Metastatic Breast Carcinoma in the Brain (tissue), 10 donors: ENCODE measurements around the genes ANKRD7 and LMOD2.

DNA sequence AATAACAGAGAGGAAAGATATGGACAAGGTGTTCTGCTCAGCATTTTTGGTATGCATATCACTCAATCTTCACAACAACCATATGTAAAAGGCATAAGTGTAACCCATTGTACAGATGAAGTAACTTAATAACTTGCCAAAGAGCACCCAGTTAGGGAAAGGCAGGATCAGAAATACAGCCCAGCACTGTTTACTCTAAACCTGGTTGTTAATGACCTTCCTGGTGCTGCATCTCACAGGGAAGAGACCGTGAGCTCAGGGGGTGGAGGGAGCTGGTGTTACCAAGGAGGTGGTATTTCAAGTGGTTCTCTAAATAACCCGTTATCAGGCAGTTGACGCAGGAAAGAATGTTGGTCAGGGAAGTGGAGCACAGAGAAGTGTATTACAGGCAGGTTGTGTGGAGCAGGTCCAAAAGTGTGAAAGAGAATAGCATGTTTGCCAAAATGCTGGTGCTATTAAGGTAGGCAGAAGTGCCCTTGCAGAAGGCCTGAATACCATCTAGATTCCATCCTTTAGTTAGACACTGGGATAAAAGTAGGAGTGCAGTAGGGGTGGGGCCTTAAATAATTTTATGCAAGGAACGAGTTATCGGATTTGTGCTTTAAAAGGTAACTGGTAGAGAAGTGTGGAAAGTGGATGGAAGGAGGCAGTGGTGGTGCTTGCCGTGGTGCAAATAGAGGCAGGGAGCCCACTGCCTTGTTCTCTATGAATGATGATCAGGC is 4.3 kb upstream of the ST7 start:
- PRO-cap, 10 experiments, result no peak in any of the 10 experiments

DNA sequence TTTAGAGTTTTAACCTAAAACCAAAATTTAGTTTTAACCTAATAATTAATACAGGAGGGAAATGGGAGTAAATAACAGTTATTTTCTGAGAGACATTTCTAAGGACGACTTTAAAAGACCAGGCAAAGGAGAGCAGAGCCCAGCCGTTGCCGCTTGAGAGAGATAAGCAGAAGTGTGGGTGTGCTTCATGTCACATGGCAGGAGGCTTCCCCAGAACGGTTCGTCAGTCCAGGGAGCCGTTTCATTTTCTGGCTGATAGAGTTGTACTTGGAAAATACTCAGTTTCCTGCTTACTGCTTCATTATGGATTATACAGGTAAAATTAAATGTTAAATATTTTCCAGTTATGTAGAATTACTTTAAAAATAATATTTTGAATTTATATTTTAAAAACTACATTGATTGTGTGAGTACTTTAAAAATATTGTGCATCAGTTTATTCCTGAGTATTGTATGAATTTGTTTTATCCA is 61.4 kb downstream of the ST7 start:
- PRO-cap, 10 experiments, result peak in 6 of 10 experiments; most common plus-strand start position 213 of the sequence (in 6)

DNA sequence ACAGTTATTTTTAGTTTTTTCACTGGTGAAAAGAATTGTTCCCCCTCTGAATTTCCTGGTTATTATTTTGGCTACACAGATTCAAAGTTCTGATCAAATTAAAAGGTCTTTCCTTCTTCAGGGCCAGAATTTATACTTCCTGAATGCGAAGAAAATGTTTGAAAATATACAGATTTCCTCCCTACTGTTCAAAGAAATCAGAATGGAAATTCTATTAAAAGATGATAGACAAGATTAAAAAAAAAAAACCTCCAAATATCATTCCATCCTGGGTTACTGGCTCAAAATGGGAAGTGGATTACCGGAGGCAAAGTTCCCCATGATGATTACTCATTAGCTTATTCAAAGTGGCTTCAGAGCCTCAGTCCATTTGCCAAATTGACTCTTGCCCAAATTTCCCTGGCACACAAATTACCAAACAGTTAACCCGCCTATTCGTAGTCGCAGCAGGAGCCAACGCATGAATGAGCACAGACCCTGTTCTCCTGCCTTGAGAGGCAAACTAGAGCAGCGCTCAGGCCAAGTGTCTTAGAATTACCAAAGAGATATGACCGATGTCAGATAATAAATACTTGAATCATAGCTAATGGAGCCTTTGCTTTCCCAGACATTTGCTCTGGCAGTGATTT is 65.1 kb downstream of the CTTNBP2 start:
- PRO-cap, 10 experiments, result peak in 1 of 10 experiments; most common plus-strand start position 438 of the sequence (in 1); most common minus-strand start position 466 of the sequence (in 1)

- PRO-cap, 10 experiments, result peak in 1 of 10 experiments; most common plus-strand start chr7:117999870 (in 1)
These were observed 126.5 kb upstream of the CTTNBP2 start for GRCh38 chr7:117999739-118000068.

DNA sequence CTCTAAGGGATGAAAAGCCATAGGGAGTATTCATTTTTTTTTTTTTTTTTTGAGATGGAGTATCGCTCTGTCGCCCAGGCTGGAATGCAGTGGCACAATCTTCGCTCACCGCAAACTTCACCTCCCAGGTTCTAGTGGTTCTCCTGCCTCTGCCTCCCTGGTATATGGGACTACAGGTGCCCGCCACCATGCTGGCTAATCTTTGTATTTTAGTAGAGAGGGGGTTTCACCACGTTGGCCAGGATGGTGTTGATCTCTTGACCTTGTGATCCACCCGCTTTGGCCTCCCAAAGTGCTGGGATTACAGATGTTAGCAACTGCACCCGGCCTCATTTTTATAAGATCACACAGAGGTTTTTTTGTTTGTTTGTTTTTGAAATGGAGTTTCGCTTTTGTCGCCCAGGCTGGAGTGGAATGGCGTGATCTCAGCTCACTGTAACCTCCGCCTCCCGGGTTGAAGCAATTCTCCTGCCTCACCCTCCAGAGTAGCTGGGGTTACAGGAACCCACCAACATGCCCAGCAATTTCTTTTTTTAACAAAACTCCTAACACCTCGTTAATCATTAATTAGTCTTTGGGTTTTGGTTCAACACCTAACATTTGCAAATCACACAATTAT is 1.6 kb upstream of the LSM8 start:
- PRO-cap, 10 experiments, result peak in 1 of 10 experiments; most common plus-strand start position 160 of the sequence (in 1); most common minus-strand start position 337 of the sequence (in 1)

DNA sequence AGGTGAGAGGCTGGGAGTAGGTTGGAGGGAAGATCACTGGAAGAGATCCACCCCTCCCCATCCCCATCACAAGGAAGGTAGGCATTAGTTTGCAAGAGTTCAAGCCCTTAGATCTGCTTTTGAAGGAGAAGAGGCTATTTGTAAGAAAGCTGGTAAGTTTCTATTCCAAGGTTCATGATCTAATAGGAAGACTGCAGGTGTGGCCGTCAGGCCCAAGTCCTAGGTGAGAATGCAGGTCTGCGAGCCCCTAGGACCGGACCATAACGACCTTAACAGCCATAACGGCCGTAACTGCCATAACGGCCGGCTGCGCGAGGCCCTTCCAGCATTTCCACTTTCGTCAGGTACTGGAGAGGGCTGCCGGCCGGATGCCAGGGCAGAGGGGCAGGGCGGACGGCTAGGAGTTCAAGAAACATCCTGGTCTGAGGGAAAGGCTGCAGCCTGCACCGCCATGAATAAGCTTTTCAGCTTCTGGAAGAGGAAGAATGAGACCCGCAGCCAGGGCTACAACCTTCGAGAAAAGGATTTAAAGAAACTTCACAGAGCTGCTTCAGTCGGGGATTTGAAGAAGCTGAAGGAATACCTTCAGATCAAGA is at the start of gene ANKRD7:
Gene ANKRD7, plus strand, starts transcription at position 325 of the 596 bp plus-strand sequence.
- PRO-cap, 10 experiments, result no peak in any of the 10 experiments

GRCh38 chr7:120989488-120990210 is 1.1 kb downstream of the CPED1 start:
- PRO-cap, 10 experiments, result peak in 2 of 10 experiments; most common plus-strand start chr7:120990100 (in 1); most common minus-strand start chr7:120989940 (in 2)

- PRO-cap, 10 experiments, result no peak in any of the 10 experiments
These were observed 32.3 kb downstream of the CPED1 start for GRCh38 chr7:121020579-121021420.

- PRO-cap, 10 experiments, result no peak in any of the 10 experiments
These were observed 74.2 kb downstream of the CPED1 start for GRCh38 chr7:121062525-121063376.

DNA sequence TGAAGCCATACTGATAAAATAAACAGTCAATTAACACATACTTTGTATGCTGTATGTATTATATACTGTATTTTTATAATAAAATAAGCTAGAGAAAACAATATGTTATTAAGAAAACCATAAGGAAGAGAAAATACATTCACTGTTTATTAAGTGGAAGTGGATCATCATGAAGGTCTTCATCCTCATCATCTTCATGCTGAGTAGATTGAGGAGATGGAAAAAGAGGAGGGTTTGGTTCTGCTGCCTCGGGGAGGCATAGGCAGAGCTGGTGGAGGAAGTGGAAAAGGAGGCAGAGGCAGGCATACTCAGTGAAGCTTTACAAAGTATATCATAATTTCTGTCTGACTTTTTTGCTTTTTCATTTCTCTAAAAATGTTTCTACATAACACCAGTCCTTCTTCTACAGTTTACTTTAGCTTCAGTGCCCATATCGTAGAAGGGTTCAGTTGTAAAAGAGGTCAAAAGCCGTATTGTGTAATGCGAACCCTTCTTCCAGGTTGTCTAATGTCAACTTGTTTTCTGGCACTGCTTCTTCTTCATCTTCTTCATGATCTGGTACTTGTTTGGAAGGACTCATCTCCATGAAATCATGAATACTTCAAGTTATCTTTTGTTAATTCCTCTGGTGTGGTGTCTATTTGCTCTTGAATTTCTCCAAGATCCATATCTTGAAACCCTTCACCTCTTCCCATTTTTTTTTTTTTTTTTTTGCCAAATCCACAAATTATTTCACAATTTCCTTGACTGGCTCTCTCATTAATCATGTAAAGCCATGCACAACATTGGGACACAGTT is 84.8 kb downstream of the CPED1 start:
- PRO-cap, 10 experiments, result no peak in any of the 10 experiments

DNA sequence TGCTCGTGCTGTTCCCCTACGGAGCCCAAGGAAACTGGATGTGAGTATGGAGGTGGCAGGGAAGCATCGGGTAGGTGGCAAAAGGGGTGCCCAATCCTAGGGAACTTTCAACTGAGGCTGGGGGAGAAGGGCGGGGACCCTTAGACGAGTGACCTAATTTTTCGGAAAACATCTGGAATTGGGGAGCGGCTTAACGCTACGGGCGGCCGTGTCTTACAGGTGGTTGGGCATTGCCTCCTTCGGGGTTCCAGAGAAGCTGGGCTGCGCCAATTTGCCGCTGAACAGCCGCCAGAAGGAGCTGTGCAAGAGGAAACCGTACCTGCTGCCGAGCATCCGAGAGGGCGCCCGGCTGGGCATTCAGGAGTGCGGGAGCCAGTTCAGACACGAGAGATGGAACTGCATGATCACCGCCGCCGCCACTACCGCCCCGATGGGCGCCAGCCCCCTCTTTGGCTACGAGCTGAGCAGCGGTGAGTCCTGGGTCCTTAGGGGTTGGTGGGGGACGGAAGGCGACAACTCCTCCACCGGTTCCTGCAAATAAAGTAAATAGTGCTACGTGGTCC is 629 bp downstream of the WNT16 start:
- PRO-cap, 10 experiments, result peak in 1 of 10 experiments; most common plus-strand start position 230 of the sequence (in 1)

GRCh38 chr7:121440717-121441516 is 44.8 kb upstream of the FAM3C start:
- PRO-cap, 10 experiments, result peak in 1 of 10 experiments; most common plus-strand start chr7:121441192 (in 1); most common minus-strand start chr7:121441060 (in 1)

GRCh38 chr7:122802997-122803790 is 83.1 kb downstream of the CADPS2 start:
- PRO-cap, 10 experiments, result no peak in any of the 10 experiments

DNA sequence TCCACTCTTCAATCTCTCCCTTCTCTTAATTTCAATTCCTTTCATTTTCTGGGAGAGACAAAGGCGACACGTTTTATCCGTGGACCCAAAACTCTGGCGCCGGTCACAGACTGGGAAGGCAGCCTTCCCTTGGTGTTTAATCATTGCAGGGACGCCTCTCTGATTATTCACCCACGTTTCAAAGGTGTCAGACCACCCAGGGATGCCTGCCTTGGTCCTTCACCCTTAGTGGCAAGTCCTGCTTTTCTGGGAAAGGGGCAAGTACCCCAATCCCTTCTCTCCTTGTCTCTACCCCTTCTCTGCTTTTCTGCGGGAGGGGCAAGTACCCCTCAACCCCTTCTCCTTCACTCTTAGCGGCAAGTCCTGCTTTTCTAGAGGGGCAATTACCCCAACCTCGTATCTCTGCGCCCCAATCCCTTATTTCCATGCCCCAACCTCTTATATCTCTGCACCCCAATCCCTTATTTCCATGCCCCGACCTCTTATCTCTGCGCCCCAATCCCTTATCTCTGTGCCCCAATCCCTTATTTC is 68.8 kb downstream of the CADPS2 start:
- PRO-cap, 10 experiments, result no peak in any of the 10 experiments

DNA sequence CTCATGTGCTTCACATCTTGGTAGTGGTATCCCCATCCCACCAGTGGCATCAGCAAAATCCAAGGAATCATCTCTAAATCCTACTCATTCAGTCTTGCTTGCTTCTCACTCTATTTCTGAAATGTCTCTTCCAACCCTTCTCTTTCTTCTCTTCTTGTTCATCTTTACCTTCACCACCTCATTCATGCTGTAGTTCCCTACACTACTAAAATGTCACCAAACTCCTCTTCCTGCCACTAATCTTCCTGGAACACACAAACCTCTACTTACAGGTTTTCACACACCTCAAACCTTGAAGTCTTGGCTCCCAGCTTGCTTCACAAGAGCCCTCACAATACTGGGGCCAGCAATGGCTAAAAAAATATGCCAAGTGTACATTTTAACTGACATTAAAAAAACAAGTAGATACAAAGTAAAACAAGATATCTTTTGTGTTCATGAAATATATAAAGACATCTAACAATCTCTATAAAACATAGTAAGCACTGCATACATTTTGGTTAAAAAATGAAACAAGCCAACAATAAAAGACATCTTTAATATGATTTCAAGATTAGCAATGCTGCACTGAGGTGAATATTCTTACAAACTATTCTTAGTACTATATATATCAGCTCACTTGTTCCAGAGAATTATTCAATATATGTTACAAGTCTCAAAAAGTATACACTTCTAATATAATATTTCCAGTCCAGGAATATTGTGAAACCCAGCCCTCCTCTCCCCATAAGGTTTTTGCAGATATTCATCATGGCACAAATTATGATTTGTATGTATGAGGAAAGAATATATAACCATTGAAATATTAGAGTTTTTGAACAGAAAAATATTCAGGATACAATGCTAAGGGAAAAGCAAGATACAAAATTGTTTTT is 29.7 kb downstream of the CADPS2 start:
- PRO-cap, 10 experiments, result no peak in any of the 10 experiments

DNA sequence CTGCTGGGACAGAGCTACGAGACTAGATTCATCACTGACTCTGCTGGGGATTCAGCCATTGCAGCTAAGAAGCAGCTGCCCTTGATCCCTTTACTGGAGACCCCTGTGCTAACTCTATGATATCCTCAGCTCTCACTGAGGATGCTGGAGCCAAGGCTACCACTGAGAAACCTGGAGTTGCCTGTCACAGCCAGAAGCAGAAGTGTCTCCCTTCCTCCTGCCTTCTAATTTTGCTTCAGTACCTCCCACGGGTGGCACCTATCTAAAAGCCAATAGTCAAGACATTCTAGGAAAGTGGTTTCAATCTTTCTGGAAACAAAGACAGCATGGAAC is 126.6 kb downstream of the IQUB start:
- PRO-cap, 10 experiments, result no peak in any of the 10 experiments

GRCh38 chr7:123431307-123431598 is 103.1 kb downstream of the IQUB start:
- PRO-cap, 10 experiments, result no peak in any of the 10 experiments

DNA sequence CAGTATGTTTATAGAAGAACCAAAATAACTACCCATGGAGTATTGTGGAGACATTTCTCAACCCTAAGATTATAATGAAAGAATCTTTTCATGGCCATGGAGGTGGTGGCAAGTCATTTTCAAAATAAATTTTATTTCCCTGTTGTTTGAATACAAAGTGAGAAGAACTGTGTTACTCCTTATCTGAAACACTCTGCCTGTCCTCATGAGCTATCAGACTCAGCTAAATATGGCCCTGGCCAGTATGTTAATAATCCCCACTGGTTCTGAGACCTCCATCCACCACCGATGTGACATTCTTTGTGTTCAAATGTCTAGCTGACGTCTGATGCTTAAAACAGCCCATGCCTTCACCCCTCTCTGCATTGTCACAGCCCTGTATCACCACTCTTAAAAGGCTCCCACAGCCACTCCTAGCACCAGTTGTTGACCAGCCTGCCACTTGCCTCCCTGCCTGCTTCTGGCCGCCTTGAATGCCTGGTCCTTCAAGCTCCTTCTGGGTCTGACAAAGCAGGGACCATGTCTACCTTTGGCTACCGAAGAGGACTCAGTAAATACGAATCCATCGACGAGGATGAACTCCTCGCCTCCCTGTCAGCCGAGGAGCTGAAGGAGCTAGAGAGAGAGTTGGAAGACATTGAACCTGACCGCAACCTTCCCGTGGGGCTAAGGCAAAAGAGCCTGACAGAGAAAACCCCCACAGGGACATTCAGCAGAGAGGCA is at the start of gene LMOD2:
Gene LMOD2, plus strand, starts transcription at position 422 of the 723 bp plus-strand sequence.
- PRO-cap, 10 experiments, result no peak in any of the 10 experiments

DNA sequence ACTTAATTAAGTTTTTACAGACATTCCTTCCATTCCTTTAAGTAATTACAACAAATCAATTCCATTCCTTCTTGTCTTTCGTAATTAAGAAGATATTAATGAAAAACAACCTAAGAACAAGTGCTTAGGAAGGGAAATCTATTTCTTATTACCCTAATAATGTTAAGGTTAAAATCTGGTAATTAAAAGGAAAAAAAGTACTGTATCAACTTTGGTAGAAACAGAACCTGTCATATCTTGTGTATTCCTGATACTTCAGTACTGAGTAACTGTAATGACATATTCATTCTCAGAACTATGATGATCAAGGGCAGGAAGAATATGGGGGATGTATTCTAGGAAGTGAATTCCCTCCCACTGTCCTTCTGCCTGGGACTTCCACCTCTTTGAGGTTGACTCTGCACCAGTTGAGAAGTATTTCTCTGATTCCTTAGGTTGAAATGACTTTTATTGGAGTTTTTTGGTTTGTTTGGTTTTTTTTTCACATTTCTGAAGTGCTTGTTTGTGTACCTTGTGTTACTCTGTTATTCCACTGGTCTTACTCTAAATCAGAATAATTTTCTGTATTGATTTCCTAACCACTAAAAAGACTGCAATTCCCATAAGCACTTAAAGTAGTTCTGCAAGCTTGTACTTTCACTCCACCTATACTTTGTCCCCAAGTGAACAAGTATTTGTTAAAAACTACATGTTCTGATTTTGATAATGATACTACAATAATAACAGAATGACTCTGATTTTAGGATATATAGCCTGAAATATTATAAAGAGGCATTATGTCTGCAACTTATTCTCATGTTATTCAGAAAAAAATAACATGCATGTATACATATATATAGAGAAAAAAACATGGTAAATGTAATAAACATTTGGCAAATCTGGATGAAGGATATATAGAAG is 36.9 kb downstream of the WASL start:
- PRO-cap, 10 experiments, result no peak in any of the 10 experiments

DNA sequence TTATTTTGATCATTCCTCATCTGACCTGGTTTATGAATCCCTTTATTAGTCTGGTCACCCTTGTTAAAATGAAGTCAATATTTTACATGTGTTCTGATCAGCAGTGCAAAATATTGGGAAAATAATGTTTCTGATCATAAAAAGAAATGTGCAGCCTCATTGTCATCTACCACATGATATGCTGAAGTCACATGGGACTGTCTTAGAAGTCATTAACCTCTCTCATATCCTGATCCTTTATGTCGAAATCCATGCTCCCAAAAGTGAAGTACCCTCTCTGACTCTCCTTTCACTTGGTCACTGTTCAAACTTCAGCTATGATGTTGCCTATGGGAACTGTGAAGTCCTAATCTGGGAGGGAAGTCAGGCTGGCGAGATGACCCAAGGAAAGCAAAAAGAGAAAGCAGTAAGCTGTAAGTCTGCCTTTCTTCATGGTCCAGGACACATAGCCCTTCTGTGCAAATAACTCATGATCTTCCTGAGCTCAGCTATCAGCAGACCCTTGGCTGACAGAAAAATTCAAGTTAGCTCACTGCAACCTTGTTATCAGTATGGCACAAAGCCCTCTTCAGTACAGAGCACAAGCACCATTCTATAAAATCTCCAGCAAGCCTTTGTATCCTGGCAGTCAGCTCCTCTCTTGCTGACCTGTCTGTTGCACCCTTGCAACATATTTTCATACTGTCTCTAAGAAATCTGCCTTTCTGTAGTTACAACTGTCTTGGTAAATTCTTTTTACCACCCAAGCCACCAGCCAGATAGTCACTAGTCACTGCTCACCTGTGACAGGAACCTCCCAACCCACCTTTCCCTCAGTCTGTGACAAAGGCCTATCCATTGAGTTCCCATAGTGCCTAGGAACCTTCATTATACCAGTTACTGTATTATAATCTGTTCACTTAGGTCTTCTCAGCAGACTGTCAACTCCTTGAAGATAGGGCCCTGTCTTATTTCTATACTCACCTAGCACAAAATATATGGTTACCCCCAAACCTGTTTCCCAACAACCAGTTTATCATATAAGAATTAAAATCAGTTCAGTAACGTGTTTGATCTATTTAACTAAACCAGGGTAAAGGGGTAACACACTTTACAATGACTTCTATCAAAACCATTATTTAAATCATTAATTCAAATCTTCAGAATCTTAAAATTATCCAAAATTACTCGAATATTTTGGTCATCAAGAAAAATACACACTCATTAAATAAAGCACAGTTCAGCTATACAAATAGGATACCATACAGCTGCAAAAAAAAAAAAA is 29.3 kb downstream of the WASL start:
- PRO-cap, 10 experiments, result no peak in any of the 10 experiments